M059J (cell line): ENCODE data around the genes ACTR1B, C2orf92 and EIF5B.

GRCh38 chr2:97663407-97664171 is at the start of gene ACTR1B:
TSS of gene ACTR1B (minus strand) at chr2:97664044.
- RAMPAGE, long total RNA: no peak

DNA sequence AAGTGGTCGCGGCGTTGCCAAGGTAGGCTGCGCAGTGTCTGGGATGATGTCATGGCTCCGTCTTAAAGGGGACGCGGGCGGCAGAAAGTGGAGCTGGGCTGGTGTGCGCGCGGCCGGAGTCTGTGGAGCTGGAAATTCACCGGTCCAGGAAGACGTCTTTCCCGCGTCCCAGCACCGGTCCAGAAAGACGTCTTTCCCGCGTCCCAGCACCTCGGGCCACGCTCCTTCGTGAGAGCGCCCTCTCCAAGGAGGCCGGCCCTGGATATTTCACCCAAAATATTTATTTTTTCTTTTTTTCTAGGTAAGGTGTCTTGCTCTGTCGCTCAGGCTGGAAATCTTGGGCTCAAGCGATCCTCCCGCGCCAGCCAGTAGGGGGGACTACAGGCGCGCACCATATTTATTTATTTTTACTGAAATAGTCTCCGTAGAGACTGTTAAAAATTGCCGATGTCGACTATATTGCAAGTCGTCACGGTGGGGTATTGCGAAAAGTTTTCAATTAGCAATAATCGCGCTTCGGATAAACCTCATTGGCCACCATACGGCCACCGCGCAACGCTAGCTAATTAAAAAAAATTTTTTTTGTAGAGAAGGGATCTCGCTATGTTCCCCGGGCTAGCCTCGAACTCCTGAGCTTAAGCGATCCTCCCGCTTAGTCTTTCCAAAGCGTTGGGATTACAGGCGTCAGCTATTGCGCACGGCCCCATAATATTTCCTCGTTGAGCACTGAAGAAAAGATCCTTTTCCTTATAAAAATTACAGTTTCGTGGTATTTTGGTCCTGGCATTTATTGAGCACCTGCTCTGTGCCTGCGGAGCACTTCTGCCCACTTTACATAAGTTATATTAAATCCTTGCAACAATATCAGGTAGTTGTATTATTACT is 570 bp upstream of the ACTR1B start:
- RAMPAGE, long total RNA: no peak

DNA sequence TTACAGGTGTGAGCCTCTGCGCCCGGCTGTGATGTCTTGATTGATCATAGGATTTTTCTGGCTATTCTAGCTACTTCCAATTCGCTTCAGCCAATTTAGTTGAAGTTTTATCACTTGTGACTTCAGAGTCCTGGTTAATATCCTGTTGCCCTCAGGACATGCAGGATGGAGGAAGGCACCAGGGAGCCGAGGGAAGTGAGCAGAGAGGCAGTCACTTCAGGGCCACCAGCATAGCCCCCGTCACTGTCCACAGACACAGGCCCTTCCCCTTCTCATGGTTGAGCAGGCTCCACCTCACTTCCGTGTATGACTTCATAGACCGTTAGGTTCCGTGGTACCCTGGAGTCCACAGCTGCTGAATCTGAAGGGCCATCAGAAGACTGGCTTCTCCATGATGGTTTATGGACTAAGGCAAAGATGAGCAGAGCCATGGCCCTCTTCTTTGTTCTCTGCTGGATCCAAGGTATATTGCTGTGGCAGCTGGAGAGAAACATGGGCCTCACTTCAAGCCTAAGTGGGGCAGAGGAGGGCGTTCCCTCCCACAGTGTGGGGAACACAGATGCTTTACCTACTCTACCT is at the start of gene C2orf92:
TSS of gene C2orf92 (plus strand) at position 342 of the 579 bp plus-strand sequence.
- RAMPAGE, long total RNA: no peak

GRCh38 chr2:97757080-97757538 is 43.7 kb downstream of the ZAP70 start:
- RAMPAGE, long total RNA: no peak

DNA sequence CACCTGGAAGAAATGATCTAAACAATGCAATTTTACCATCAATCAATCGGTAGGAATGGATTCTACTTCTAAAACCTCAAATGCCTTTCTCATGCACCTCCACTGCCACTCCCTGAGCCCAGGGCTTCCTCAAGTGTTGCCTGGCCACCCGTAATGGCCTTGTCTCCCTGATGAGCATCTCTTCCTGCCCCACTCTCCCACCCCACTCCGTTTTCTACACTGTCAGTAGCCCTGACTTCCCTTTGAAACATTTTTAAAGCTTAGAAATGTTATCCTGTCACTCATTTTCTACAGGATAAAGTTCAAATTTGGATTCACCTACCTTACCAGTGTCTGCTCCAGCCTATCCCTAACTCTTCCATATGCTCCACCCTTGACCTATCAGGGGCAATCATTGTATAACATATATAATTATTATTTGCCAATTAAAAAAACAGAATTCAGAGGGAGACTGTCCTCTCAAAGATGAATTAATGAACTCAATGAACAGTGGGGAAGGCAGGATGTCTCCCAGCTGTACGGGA is 66.9 kb downstream of the ZAP70 start:
- RAMPAGE, long total RNA: no peak

DNA sequence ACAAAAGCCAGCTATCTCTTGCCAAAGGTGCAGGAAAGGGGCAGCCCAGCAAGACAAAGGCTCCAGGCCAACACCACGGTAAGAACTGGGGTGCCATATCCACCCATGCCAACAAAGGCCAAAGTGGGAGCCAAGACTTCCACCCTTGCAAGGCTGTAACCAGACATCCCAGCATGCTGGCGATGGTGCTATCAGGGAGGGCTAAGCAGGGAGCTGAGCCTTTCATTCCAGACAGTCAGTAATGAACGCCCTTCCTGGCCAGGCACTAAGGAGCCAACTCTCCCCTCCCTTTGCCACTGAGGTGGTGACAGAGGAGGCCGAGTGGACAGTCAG is 68.4 kb downstream of the ZAP70 start:
- RAMPAGE, long total RNA: no peak

DNA sequence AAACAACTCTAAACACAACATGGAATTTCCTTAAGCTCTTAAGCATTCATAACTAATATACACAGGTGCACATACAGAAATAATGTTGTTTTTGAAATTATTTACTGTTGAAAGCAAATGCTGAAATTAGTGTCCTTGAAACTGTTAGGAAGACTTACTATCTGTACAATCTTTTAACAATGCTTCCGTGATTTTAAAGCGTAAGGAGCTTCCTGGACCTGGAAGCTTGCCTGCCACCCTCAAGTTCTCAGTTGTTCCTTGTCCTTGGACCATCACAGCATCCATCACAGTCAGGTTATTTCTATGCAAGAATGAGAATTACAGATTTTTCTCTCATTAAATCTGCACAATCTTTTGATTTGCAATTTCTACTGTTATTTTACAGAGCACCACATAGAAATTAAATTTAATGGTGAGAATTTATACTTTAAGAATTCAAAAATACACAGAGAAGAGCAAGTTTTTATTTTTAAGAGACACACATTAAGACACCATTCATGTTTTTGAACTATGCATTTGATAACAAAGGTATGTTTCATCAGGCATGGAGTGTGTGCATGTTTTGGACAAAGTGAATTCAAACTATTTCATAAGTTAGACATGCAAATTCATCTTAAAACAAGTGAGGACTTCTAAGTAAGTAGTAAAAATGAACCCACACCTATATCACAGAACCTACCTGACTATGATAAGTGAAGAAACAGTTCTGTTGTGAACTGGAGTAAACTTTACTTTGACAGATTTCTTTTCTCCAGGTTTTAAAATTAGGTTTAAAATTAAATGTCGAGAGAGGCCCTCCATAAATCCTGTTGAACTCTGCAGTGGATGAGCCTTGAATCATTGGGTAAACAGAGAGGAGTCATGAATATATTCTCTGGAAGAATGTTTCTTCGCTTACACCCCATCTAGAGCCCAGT is 83.6 kb downstream of the ZAP70 start:
- RAMPAGE, long total RNA: no peak

- RAMPAGE, long total RNA: no peak
Observed at GRCh38 chr2:97831236-97831938, 118.0 kb downstream of the ZAP70 start.

GRCh38 chr2:98021089-98021675 is 25.4 kb upstream of the TMEM131 start:
- RAMPAGE, long total RNA: no peak

GRCh38 chr2:98036651-98037164 is 41.0 kb upstream of the TMEM131 start:
- RAMPAGE, long total RNA: no peak

DNA sequence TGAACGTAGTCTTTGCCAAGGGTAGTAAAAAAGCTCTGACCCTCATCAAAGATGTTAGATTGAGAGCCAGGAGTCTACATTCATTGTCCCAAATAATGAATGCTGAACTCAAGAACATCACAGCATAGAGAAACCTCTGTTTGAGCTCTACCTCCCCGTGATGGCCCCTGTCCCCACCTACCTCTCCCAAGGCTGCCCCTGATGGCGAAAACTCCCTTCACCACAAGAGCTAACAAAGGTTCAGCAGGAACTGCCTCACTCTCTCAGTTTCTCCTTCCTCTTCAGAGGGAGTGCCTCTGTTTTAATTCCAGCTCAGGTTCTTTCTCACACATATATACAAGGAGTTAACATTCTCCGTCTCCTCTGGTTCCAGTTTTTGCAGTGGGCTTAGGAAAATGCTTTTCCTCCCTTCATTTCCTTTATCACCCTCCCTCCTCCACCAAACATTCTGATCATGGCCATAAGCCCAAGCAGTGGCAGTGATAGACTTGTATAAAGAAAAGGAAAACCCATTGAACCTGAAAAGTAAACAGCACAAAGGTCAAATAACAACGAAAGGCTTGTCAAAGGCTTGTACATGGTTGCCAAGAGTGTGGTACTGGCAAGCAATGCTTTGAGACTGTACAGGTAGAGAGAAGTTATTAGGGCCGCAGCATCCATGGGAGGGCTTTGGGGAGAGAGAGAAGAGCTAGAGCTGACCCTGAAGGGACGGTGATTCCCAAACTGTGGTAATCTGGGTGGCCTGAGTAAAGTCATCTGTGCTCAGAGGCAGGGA is 2.3 kb upstream of the VWA3B start:
- RAMPAGE, long total RNA: no peak

DNA sequence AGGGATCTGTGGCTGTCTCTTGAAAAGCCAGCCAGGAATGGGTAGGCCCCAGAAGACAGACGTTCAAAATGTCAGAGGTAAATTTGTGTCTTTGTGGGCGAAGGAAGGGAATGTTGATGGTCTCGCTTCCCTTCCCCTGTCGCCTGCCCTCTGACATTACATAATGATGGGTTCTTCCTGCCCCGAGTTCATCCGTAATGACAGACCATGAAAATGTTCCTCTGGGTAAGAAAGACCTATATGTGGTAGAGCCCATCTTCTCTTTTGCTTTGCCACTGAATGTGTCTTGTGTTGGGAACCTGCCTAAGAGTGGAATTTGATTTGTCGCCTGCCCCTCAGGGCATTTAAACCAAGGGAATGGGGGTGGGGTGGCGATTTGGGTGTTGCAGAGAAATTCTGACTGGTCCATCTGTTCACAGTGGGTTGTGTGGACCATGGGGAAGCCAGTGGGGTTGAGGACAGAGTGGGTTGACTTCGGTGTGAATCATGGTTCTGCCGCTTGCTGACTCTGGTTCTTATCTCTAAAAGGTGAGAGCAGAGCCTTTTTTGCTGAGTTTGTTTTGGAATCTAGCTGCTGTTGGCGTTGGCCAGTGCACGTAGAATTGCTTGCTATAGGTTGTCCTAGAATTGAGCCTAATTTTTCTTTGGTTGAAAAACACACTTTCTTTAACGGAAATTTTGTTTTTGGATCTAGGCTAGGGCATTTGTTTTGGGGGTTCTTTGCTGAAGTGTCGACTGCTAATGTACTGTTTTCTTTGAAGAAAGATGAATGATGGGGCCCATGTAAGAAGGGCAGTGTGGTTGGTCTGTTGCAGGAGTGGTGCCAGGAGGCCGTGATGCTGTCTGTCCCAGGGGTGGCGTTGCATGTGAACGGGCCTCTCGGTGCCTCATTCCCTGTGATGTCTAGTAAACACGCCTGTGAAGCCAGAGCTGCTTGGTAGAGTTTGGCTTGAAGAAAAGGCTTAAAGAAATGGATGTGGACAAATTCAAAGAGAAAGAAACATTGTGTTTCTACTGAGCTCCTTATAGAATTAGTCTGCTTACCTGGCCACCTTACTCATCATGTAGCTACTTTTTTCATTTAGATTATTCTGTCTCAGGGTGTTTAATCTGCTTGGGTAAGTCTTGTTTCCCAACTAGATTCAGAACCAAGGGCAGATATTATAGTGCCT is 1.4 kb downstream of the INPP4A start:
- RAMPAGE, long total RNA: no peak

DNA sequence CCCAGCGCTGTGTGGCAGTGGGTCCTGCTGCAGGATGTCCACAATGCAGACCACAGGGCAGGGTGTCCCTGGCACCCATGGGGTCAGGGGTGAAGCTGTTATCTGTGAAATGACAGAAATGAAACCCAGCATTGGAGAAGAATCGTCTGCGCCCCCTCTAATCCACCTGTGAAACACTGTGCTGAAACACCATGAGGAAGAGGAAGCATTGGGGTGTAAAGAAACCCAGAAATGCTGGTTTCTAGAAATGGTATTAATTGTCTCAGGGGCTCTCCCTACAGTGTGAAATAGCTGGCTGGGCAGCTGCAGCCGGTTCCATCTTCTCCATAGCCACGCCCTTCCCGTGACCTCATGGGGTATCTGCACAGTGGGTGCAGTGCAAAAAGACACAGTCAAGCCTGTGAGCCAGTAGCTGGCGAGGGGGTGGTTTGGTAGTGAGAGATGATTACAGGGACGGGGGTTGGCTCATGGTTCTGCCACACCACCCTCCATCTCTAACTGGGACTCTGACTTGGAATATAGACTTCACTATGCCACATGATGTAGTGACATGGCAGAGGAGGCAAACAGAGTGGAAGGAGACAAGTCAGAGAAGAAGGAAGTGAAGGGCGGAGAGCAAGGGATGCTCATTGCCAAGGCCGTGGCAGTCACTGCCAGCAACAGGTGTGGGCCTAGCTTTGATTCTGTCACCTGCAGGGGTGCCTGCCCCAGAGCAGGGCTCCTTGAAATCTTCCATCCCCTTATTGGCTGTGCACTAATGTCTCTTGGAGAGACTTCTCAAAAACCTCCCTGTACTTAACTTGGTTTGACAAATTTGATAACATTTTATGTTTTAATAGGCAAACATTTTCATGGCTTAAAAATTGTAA is 16.3 kb downstream of the INPP4A start:
- RAMPAGE, long total RNA: no peak

DNA sequence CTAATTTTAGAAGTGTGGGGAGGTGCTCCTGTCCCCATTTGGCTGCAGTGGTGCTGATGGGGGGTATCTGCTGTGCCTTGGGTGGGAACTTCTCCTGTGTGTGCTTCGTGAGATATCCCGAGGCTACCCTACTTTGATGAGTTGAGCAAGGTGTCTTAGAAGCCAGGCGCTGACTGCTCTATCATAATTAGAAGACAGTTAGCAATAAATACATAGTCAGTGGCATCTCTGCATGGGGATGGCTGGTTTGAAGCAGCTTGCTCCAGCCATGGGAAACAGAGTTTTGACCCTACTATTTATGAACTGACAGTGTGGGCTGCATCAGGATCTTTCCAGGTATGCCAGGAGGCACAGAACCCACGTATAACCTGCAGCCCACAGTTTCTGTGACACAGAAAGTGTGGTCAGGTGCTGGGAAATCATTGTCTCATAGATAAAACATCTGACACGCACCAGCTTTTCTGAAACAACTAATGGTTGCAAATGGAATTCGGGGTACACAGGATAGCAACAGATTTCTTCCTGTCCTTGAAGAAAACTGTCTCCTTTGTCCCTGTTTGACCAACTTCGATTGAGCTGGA is 34.7 kb downstream of the INPP4A start:
- RAMPAGE, long total RNA: no peak

DNA sequence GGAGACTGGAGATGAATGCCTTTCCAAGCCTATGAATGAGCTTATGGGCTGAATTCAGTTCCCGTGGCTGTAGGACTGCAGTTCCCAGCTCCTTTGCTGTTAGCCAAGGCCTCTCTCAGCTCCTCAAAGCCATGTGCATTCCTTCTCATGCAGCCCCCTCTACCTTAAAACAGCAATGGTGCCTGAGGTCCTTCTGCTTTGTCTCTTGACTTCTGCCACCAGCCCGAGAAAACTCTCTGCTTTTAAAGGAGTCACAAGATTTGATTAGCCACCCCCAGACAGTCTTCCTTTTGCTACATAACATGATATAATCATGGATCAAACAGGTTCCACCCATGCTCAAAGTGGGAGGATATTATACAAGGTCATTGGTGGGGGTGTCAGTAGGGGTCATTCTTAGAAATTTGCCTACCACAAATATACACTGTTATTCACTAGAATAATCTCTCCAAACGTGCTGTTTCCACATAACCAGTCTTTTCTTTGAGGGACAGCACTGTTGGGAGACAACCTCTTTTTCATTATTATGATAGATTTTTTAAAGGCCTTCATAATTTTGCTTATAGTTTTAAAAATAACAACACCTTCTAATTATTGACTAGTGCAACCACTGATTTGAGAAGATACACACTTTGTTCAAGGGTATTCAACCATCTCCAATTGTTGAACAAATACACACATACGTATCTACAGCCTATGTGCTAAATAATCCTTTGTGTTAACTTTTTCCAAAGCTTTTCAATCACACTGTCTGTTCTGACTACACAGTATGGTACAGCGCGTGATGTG is 13.1 kb downstream of the UNC50 start:
- RAMPAGE, long total RNA: no peak

DNA sequence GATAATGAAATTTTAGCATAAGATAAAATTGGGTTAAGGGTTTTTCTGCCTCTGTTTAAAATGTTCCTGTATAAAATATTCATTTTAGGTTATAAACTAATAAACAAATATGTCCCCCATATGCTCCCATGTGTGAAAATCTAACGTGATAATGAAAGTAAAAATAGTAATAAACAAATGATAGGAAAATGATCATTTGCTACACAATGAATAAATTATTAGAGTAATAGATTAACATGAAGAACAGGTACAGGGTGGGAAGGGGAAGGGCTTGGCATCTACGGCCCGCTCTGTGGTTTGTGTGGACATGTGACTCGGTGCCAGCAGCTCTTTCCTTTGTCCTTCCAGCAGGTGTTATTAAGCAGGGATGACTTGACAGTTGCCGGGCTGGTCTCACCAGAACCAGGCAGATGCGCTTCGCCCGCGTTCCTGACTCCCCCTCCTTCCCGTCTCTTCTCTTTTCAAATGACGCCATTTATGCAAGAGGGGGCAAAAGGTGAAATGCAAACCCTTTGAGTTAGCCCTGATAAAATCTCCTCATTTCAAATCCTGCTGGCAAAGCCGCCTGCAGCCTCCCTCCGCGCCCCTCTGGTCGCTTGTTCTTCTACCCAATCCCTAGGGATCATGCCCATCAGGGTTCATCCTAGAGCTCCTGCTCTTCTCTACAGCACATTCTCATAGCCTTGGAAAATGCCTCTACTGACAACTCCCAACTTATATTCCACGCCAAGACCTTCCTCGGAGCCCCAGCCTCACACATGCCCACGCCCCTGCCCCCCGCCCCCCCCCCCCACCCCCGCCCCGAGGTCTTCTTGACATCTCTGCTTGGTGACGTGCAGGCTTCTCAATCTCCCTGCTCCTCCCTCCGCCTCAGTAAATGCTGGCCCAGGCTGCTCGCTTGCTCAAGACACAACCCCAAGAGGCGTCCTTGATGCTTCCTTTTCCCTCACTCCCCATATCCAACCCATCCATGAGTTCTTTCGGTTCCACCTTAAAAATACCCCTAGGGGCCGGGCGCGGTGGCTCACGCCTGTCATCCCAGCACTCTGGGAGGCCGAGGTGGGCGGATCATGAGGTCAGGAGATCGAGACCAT is 39.0 kb upstream of the MGAT4A start:
- RAMPAGE, long total RNA: no peak

GRCh38 chr2:98775793-98776142 is 44.8 kb upstream of the MGAT4A start:
- RAMPAGE, long total RNA: no peak

- RAMPAGE, long total RNA: no peak
Observed at GRCh38 chr2:98912370-98913090, 23.5 kb downstream of the CRACDL start.

DNA sequence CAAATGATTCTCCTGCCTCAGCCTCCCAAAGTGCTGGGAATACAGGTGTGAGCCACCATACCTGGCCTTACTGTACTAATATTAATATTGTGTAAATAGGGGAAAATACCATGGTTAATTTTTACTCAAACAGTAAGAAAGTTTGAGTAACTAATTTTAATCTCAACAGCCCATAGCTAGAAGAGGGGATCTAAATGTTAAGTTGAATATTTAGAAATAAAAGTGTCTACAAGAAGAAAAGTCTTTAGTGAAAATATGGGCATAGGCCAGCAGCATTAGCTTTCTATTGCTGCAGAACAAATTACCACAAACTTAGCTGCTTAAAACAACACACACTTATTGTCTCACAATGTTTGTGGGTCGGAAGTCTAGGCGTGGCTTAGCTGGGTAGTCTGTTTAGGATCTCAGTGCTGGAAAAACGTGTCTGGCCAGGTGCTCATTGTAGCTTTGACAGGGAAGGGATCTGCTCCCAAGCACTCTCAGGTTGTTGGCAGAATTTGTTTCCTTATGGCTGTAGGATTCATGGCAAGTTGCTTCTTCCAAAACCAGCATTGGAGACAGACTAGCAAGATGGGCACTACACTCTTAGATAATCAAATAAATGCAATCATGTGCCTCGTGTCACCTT is 17.0 kb downstream of the MRPL30 start:
- RAMPAGE, long total RNA: no peak

GRCh38 chr2:99336745-99337725 is at the start of gene EIF5B:
TSS of gene EIF5B (plus strand) at chr2:99337389.
- RAMPAGE, long total RNA: start-site peak on the plus strand at chr2:99337388-99337425, 23 and 17 reads in 2 replicates